Liver (tissue), 9 donors: ENCODE measurements around the gene RPS24.

DNA sequence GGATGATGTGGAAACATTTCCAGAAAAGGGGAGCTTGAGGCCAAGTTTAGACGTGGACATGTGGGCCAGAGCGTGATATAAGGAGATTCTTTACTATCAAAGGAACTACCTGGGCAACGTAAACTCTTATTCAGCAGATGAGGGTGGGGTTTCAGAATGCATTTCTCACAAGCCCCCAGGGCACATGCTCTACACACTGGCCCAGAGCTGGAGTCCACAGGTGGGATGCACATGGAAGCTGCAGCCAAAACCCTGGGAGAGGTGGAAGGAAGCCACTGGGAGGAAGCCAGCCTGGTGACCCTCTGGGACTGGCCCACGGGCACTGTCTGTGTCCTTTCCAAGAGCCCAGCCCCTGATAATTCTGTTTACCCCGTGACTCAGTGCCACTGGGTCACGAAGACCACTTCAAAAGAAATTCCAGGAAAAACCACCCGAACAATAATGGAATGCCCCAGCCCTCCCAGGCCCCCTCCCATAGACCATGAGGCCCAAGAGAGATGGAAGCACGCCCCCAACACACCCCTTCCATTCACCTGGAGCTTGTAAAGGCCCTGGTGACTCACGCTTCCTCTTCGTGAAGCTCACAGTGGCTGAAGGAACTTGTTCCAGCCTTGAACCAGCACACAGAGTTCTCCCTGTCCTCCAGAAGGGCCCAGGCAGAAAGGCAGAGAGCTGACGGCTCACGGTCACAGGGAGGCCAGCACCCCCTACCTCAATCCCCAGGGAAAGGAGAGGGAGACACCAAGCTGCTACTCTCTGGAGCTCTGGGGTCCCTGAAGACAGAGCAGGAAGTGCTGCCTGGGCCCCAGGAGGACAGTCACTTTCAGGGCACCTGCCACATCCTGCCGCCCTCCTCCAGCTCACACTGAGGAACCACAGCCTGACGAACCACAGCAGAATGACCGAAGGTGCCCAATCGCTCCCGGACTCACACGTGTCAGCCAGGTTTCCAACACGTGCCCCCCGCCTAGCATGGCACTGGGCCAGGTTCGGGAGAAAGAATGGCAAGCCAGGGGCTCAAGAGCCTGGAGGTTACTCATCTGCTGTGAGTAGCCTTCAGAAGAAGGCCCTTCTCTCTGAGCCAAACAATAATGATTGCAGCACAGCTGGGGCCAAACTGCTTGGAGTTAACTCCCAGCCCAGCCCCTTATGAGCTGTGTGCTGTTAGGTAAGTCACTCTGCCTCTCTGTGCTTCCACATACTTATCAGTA lies 53.0 kb downstream of the DLG5 start:
- PRO-cap, 5 experiments: no peak in any of the 5 experiments
- RAMPAGE, long total RNA, 2 experiments: no peak in any of the 2 experiments
- RRBS: no CpG with 5 or more reads among the region's 21 CpGs

GRCh38 chr10:77909261-77909771 lies 17.2 kb downstream of the DLG5 start:
- PRO-cap, 5 experiments: peak in 1 of 5 experiments; most common plus-strand start chr10:77909559 (in 1)
- RAMPAGE, long total RNA, 2 experiments: no peak in any of the 2 experiments
- RRBS: no CpG with 5 or more reads among the region's 8 CpGs

GRCh38 chr10:78033419-78034554 lies at the start of gene RPS24:
TSS of gene RPS24 (plus strand) at chr10:78033863.
- PRO-cap, 5 experiments: peak in 5 of 5 experiments; most common plus-strand start chr10:78033863 (in 5); most common minus-strand start chr10:78033547 (in 1)
- RAMPAGE, long total RNA, 2 experiments: start-site peak on the plus strand in 2 of 2 experiments, at chr10:78033839-78033892 at its widest, 31,870 to 49,615 reads per replicate
- RRBS: 1% methylated on average over 6 of the region's 61 CpGs

DNA sequence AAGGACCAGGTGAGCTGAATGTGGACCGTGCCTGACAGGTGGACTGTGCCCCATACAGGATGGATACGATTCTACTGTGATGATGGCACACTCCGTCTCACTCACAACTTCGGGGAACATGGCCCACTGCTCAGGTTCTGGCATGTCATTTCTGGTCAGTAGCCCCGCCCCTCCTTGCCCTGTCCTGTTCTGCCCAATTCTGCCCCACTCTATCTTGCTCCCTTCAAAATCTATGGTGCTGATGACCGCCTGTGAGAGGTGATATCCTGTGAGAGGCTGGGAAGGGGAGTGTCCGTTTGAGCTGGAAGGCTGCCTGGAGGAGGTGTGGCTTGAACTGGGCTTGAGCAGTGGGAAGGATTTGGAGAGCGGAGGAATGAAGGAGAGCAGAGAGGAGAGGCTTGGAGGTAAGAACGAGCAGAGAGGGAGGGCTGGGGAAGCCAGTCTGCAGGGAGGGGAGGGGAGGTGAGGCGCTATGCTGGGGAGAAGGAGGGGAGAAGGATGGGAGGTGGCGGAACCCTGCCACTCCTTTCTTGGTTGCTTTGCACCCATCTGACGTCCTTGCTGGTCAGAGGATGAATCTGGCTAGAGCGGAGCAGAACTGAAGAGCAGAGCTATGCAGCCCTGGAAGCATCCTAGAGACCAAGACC lies 145.3 kb downstream of the RPS24 start:
- PRO-cap, 5 experiments: no peak in any of the 5 experiments
- RAMPAGE, long total RNA, 2 experiments: no peak in any of the 2 experiments
- RRBS: no CpG with 5 or more reads among the region's 13 CpGs

DNA sequence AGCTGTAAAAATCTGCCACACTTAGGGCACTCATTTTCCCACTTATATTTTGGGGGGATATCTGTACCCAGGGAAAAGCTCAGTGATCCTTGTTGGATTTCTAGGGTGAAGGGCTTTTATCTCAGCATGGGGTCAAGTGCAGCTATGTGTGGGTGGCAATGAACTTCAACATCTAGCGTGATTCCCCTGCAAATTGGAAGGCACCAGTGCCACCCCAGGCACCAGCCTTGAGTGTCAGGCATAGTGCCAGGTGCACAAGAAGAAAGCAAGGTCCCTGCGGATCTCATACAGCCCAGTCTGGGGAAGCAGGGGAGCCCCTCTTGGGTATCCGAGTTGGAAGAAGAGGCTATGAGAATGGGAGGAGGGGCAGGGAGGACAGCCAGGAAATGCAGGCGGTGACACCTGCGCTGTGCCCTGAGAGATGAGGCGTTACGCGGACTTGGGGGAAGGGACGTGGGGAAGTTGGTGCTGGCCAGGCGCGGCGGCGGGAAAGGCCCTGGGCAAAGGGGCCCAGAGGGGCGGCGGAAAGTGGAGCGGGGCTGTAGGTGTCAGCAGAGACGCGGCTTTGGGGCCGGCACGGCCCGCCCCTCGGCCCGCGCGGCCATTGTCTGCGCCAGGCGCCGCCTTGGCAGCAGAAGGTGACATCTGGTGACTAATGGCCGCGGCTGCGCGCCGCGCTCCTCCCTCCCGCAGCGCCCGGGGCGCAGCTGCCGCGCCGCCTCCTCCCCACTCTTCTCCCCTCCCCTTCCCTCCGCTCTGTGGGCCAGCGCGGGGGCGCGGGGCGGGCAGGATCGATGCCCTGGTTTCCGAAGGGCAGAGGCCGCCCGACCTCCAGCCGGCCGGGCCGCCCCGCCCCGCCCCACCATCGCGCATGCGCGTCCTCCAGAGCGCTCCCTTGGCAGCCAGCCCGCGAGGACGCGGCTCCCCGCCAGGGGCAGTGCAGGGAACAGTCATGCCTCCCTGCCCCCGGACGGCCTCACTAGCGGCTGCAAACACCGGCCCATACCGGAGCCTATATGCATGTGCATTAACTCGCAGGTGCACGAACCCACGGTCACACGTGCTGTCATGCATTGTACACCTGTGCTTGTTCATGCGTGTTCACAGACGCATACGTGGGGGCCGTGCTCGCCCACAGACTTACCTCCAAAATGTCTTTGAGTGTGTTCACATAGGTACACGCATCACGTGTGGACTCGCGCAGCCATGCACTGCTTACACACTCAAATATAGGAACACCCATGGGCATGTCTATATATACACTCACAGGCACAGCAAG lies 269.4 kb downstream of the RPS24 start:
- PRO-cap, 5 experiments: peak in 5 of 5 experiments; most common plus-strand start position 641 of the sequence (in 2); most common minus-strand start position 826 of the sequence (in 5)
- RAMPAGE, long total RNA, 2 experiments: no peak in any of the 2 experiments
- RRBS: no CpG with 5 or more reads among the region's 84 CpGs

- PRO-cap, 5 experiments: no peak in any of the 5 experiments
- RAMPAGE, long total RNA, 2 experiments: no peak in any of the 2 experiments
- RRBS: no CpG with 5 or more reads among the region's 7 CpGs
These were observed 517.5 kb upstream of the ZMIZ1 start for GRCh38 chr10:78551277-78551651.

GRCh38 chr10:78727840-78728308 lies 340.9 kb upstream of the ZMIZ1 start:
- PRO-cap, 5 experiments: no peak in any of the 5 experiments
- RAMPAGE, long total RNA, 2 experiments: no peak in any of the 2 experiments
- RRBS: no CpG with 5 or more reads among the region's 6 CpGs

GRCh38 chr10:78950948-78951301 lies 117.8 kb upstream of the ZMIZ1 start:
- PRO-cap, 5 experiments: peak in 5 of 5 experiments; most common minus-strand start chr10:78951241 (in 5)
- RAMPAGE, long total RNA, 2 experiments: no peak in any of the 2 experiments
- RRBS: no CpG with 5 or more reads among the region's 10 CpGs

DNA sequence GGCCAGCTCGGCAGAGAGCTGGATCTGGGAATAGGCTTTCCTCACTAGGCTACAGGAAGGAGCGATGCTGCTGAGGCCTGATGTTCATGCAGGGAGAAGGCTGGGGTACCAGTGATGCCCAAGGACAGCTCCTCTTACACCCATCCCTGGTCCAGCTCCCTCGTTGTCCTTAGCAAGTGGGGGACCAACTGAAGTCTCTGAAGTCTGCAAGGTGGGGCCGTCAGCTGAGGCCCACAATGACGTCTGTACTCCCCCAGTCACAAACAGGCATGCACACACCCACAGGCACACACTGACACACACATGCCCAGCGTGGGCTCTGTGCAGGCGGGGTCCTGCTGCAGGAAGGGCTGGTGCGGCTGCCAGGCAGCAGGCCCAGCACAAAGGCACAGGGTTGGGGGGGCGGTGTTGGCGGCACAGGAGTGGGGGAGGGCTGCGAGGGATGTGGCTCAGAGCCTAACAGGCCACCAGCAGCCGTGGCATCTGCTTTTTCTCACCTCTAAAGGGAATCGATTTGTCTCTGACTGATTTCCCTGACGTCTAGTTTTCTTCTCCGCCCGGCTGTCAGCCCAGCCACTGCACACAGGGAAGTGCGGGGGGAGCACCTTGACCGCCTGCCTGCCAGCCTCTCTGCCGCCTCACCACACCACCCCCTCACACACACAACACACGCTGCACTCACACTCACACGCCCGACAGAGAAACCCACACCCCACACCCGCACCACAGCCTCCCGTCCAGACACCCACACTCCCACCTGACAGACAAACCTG lies 43.6 kb upstream of the ZMIZ1 start:
- PRO-cap, 5 experiments: no peak in any of the 5 experiments
- RAMPAGE, long total RNA, 2 experiments: no peak in any of the 2 experiments
- RRBS: no CpG with 5 or more reads among the region's 24 CpGs

GRCh38 chr10:79059101-79059736 lies 9.5 kb upstream of the ZMIZ1 start:
- PRO-cap, 5 experiments: peak in 1 of 5 experiments; most common minus-strand start chr10:79059307 (in 1)
- RAMPAGE, long total RNA, 2 experiments: no peak in any of the 2 experiments
- RRBS: no CpG with 5 or more reads among the region's 10 CpGs

GRCh38 chr10:79059737-79060259 lies 9.0 kb upstream of the ZMIZ1 start:
- PRO-cap, 5 experiments: peak in 4 of 5 experiments; most common plus-strand start chr10:79060161 (in 2); most common minus-strand start chr10:79059973 (in 1)
- RAMPAGE, long total RNA, 2 experiments: no peak in any of the 2 experiments
- RRBS: no CpG with 5 or more reads among the region's 9 CpGs

- PRO-cap, 5 experiments: peak in 2 of 5 experiments; most common plus-strand start chr10:79068086 (in 2); most common minus-strand start chr10:79067936 (in 2)
- RAMPAGE, long total RNA, 2 experiments: no peak in any of the 2 experiments
- RRBS: 2% methylated on average over 10 of the region's 40 CpGs
These were observed 842 bp upstream of the ZMIZ1 start for GRCh38 chr10:79067831-79068417.

- PRO-cap, 5 experiments: no peak in any of the 5 experiments
- RAMPAGE, long total RNA, 2 experiments: no peak in any of the 2 experiments
- RRBS: no CpG with 5 or more reads among the region's 4 CpGs
These were observed 21.7 kb downstream of the ZMIZ1 start for GRCh38 chr10:79090400-79090842.

DNA sequence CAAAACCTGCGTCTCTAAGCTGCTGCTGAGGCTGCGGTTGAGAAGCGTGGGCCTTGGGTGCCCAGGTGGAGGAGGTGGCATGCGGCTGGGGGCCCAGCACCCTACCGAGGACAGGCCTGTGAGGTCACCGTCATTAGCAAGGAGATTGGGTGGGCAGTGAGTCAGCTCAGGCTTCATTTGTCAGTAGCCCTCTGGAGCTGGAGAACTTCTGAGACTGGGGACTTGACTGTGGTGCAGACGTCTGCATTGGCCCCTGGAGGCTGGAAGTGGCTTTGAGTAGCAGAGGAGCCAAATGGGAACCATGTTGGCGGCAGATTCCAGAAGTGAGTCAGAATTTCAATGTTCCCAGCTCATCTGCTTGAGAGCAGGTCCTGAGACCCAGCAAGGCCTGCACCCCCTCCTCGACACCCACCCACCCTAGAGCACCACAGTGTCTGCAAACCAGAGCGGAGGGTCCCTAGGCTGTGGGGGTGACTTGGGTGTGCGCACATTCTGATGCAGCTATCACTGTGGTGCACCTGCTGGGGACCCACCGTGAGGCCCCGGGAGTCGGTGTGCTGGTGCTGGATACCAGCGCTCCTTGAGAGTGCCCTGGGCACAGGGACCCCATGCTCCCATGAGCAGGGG lies 30.1 kb downstream of the ZMIZ1 start:
- PRO-cap, 5 experiments: no peak in any of the 5 experiments
- RAMPAGE, long total RNA, 2 experiments: no peak in any of the 2 experiments
- RRBS: no CpG with 5 or more reads among the region's 15 CpGs

DNA sequence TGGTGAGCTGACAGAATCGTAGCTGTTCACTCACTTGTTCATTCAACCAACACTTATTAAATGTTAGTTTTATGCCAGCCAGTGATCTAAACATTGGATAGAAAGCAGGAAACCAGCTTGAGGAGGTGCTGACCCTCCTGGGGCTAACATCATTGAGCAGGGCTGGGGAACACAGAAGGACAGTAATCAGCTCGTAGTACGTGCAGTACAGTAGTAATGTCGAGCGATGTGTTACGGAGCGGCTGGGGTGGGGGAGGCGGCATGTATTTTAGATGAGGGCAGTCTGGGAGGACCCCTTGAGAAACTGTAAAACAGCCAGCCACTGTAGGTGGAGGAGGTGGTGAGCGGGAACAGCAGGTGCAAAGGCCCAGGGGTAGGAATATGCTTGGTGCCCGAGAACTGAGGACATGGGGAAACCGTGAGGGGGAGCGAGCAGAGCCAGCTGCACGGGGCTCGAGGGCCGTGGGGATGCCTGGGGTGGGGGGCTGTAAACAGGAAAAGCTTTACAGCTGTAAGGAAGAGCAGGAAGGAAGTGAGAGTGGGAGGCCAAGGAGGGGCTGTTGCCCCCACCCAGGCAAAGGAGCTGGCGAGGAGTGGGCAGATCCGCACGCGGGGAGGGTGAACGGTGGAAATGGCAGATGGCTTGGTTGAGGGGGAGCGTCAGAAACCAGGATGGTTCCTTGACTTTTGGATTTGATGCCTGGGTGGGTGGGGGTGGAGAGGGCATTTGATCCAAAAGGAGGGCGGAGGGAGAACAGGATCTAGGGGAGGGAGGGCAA lies 34.2 kb downstream of the ZMIZ1 start:
- PRO-cap, 5 experiments: no peak in any of the 5 experiments
- RAMPAGE, long total RNA, 2 experiments: no peak in any of the 2 experiments
- RRBS: no CpG with 5 or more reads among the region's 22 CpGs

- PRO-cap, 5 experiments: no peak in any of the 5 experiments
- RAMPAGE, long total RNA, 2 experiments: no peak in any of the 2 experiments
- RRBS: no CpG with 5 or more reads among the region's 16 CpGs
These were observed 91.0 kb downstream of the ZMIZ1 start for GRCh38 chr10:79159623-79160213.

GRCh38 chr10:79180490-79181338 lies 111.9 kb downstream of the ZMIZ1 start:
- PRO-cap, 5 experiments: no peak in any of the 5 experiments
- RAMPAGE, long total RNA, 2 experiments: no peak in any of the 2 experiments
- RRBS: no CpG with 5 or more reads among the region's 15 CpGs

- PRO-cap, 5 experiments: no peak in any of the 5 experiments
- RAMPAGE, long total RNA, 2 experiments: no peak in any of the 2 experiments
- RRBS: no CpG with 5 or more reads among the region's 18 CpGs
These were observed 124.5 kb downstream of the ZMIZ1 start for GRCh38 chr10:79193048-79193852.

DNA sequence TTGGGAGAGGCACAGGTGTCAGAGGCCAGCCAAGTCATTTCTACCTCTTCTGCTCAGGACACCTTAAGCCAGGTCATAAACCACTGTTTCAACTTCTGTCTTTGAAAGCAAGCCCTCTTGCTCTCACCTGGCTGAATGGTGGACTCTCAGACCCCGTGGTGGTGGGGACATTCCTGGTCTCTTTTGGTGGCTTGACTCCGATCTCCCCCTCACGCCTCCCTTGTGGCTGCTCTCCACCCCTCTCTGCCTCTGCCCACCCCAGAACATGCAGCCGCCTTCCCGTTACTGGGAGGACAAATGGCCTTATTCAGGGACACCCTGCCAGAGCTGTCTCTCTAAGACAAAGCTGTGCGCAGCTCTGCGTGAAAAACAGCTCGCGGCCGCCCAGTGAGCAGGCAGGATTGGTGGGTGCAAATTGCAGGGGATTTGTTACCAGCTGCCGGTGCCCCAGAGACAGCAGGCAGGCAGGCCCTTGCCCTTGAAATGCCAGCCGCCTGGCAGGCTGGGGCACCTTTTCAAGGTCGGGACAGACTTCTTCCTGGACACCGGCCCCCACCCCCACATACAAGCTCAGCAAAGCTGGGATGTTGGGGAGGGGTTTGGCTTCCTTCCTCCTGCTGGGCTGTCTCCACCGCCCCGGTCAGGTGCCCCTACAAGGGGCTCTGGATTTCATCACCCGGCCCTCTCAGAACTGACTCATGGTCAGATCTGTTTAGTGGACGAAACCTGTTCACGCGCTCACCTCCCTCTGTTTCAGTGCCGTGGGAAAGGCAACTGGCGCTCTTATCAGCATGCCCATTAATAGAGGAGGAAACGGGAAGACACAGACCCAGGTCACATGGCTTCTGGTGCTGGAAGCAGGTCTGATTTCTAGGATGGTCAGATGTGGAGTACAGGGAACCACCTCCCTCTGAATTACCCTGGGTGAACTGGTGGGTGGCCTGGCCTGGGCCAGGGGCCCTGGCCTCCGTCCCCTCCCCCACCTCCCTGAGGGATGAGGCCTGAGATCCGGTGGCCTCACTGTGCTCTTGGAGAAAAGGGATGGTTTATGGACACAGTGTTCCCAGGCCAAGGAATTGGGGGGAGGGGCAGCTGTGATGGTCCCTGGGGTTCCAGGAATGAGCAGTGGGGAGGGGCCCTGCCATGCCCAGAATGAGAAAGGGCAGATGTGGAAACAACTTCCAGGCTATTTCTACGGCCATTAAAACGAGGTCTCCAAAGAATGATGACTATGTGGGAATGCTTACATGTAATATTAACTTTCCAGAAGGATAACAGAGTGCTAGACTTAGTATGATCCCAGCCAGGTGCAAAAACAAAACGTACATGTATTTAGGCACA lies 123.9 kb upstream of the PPIF start:
- PRO-cap, 5 experiments: peak in 2 of 5 experiments; most common minus-strand start position 758 of the sequence (in 2)
- RAMPAGE, long total RNA, 2 experiments: no peak in any of the 2 experiments
- RRBS: 53% methylated on average over 5 of the region's 28 CpGs

- PRO-cap, 5 experiments: no peak in any of the 5 experiments
- RAMPAGE, long total RNA, 2 experiments: no peak in any of the 2 experiments
- RRBS: no CpG with 5 or more reads among the region's 11 CpGs
These were observed 110.4 kb upstream of the PPIF start for GRCh38 chr10:79236752-79237341.